ENCODE measurements around a stretch of chr17.

DNA sequence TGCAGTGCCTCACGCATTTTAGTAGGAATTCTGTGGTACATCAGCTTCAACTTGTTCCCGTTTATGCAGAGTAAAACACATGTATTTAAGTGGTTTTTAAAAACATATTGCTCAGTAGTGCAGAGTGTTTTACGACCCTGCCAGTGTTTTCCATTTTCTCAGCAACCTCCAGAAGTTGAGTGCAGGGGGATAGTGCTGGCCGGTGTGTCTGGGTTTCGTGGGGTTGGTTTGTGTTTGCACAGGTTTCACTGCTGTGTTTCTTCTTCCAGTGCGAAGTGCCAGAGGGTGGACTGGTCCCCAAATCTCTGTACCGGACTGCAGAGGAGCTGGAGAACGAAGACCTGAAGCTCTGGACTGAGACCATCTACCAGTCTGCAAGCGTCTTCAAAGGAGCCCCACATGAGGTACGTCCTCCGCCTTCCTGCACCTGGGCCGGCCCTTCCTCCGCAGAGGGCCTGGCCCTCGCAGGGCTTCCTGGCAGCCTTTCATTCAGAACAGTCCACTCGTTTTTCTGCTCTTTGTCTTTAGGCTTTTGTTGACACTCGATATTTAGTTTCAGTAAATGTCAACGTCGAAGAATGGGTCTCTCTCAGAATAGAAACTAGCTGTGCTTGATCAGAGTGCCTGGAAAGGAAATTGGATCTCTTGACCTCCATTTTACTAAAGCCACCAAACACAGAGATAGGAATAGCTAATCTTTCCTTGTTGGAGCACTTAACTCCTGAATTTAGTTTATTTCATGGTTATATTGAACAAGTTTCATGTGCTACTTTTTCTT, 68.5 kb downstream of the SEC14L1 start:
- RAMPAGE, long total RNA, result no peak
- RRBS, result 90% methylated on average over 3 of the region's 18 CpGs

DNA sequence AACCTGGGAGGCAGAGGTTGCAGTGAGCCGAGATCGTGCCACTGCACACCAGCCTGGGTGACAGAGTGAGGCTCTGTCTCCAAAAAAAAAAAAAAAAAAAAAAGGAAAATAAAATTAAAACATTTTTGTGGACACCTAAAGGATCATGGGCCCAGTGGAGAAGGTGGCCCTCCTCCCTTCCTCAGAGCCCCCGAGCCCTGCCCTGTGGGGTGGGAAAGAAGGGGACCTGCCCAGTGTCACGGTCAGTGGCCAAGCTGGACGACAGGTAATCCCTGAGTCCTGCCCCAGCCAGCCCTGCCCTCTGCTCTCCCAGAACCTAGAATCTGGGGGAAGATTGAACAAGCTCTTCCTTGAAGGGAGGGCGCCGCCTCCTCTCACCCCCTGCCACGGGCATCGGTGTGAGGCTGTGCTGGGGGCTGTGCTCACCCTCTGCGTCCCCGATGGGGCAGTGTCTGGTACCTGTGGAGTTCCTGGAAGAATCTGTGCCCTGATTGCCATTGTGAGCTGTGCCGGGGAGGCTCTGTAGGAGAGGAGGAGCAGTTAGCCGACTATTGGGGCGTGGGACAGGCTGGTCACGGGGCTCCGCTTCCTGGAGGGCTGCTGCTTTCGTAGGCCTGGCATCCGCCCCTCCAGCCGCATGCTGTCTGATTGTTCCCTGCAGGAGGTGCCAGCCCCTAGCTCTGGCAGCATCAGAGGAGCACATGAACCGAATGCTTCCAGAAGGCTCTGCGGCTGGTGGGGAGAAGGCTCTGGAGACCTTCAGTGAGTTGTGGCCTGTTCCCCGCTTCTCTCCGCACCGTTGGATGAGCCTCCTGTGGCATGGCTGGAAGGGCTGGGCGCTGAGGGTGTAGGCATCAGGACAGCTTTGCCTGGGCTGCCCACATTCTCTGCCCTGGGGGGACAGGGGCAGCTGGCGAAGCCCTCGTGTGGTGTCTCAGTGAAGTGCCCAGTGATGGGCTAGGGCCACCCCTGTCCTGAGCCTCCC, 53.9 kb upstream of the SEPTIN9 start:
- RAMPAGE, long total RNA, result no peak
- RRBS, result no CpG with 5 or more reads among the region's 27 CpGs

GRCh38 chr17:77318728-77319309, 37.5 kb downstream of the SEPTIN9 start:
- RAMPAGE, long total RNA, result no peak
- RRBS, result no CpG with 5 or more reads among the region's 12 CpGs

- RAMPAGE, long total RNA, result no peak
- RRBS, result no CpG with 5 or more reads among the region's 20 CpGs
These were observed 40.6 kb downstream of the SEPTIN9 start for GRCh38 chr17:77321832-77322390.

DNA sequence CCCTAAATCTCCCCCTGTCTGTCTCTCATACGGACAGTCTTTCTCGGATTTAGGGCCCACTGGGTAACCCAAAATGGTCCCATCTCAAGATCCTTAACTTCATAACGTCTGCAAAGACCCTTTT, 42.7 kb downstream of the SEPTIN9 start:
- RAMPAGE, long total RNA, result no peak
- RRBS, result no CpG with 5 or more reads among the region's 3 CpGs

DNA sequence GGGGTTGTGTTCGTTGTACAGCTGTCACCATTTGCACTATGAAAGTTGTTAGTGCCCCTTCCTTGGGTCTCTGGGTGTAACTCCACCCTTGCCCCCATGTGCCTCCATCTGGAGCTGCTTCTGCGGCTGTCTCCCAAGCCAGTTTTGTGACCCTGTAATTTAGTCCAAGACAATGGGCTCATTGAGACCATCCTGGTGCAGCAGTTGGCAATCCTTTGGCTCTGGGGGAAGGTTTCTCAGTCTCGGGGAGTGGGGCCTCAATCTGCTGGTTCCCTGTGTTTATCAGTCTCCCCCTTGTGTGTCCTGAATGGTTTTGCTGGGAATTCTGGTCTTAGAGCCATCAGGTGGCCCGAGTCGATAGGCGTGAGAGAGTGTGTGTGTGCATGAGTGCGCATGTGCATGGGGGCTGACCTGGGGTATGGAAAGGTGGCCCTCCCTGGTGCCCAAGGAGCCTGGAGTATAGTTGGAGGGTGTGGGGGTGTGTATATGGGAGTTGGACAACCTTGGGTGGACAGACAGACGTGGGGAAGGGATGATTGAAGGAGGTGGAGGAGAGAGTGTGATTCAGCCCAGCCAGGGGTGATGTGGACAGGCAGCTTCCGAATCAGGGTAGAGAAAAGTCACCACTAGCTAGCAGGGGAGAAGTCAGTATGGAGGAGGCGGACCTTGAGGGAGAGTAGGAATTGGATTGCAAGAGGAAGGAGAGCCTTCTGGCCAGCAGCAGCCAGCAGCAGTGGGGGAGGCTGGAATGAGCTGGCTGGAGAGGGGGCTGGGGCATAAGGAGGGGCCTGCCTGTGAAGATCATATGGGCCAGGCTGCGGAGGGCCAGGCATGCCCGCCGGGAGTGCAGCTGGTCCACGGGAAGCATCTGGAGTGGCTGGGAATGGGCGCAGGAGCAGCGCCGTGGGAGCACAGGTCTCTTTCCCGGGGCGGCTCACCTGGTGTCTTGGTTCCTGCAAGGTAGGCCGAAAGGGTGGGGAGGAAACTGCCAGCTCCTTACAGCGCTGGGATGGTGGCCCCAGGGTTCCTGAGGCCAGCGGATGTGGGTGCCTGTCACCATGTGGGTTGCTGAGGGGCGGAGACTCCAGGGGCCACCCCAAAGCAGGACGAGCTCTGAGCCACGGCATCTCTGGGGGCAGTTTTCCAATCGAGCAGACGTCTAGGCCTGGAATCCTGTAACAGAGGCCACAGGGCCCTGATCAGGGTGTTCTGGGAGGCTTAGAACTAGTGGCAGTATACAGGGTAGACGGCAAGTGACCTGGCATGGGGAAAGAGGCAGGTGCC, 94.6 kb downstream of the SEPTIN9 start:
- RAMPAGE, long total RNA, result no peak
- RRBS, result 64% methylated on average over 5 of the region's 28 CpGs

DNA sequence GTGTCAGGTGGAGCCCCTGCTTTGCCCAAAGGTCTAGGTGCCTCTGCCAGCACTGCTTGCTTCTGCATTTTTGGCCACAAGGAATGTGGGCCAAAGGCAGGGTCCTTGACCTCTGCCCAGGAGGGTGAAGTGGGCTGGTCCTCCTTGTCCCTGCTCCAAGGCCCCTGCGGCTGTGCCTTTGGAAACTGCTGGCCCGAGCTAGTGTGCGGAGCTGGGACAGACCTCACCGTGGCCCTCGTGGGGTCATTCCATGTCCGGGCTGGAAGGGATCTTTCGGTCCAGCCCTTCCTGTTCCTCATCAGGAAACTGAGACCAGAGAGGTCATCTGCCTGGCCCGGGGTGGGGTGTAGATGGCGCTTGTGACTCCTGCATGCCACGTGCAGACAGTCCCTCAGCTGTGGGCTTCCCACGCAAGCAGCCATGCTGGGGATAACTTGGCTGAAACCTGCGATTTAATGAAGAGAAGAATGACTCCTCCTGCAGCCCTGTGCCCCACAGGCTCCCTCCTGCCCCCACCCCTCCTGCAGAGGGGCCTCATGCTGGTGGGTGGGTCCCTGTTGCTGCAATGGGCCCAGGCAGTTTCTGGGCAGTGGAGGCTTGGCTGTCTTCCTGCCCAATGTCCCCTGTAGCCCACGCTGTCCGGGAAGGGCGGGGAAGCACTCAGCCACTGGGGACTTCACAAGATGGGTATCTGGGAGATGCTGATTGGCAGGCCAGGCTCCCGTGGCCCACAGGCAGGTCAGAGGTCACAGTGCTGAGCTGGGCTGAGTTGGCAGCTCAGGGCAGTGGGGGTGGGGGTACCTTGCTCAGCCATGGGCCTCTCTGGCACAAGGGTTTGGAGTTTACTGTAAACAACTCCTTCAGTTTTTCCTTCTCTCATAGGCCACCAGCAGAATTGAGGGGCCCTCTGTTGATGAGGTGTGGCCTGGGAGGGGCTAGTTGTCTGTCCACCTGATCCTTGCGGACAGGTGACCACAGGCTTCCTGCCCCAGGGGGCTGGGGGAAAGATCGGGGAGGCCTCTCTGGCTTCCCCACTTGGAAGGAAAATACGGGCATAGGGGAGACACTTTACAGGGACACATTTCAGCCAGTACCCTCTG, 104.8 kb downstream of the SEPTIN9 start:
- RAMPAGE, long total RNA, result no peak
- RRBS, result 21% methylated on average over 3 of the region's 19 CpGs

DNA sequence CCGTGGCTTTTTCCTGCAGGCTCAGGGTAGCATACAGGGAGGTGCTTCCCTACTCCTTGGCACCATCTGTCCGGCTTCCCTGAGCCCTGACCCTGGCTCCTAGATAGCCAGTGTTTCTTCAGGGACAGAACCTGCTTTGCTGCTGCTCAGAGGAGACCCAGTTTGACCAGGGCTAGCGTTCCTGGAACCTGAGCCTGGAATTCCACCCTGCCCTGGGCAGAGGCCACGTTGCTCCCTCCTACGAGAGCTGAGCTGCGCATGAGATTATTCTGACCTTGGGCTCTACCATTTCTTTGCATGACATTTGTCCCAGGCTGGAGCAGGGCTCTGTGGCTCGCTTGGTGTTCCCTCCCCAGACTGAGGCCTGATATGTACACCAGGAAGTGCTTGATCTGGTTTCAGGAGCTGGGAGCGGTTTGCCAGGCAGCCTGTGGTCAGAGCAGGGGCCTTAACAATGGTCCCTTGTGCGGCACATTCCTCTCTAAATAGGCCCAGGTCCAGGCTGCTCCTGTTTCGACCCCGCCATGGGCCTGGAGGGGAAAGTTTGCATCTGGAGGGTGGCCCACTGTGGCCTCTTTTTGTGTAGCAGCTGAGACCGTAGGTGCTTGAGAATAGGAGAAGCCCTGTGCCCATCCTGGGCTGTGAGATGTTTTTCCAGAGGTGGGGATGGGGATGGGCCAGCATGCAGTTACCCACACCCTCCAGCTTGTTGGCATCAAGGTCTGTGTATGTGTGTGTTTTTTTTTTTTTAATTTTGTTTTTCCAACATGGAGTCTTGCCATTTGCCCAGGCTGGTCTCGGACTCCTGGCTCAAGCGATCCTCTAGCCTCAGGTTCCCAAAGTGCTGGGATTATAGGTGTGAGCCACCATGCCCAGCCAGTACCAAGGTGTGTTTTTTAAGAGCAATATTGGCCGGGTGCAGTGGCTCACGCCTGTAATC, 113.3 kb downstream of the SEPTIN9 start:
- RAMPAGE, long total RNA, result no peak
- RRBS, result no CpG with 5 or more reads among the region's 16 CpGs

GRCh38 chr17:77477164-77478050, 196.1 kb downstream of the SEPTIN9 start:
- RAMPAGE, long total RNA, result no peak
- RRBS, result no CpG with 5 or more reads among the region's 31 CpGs

- RAMPAGE, long total RNA, result no peak
These were observed 203.7 kb downstream of the SEPTIN9 start for GRCh38 chr17:77485058-77485318.

DNA sequence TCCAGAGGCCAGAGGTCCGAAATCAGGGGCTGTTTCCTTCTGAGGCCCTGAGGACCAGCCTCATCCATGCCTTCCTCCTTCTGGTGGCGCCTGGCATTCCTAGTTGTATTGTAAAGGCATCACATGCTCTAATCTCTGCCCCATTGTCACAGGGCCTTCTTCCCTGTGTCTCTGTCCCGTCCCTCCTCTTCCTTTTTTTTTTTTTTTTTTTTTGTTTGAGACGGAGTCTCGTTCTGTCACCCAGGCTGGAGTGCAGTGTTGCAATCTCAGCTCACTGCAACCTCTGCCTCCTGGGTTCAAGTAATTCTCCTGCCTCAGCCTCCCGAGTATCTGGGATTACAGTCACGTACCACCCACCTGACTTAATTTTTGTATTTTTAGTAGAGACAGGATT, 212.3 kb downstream of the SEPTIN9 start:
- RAMPAGE, long total RNA, result no peak
- RRBS, result no CpG with 5 or more reads among the region's 7 CpGs

- RAMPAGE, long total RNA, result no peak
- RRBS, result no CpG with 5 or more reads among the region's 46 CpGs
These were observed 217.5 kb downstream of the SEPTIN9 start for GRCh38 chr17:77498381-77499596.

- RAMPAGE, long total RNA, result no peak
- RRBS, result no CpG with 5 or more reads among the region's 4 CpGs
These were observed 269.5 kb downstream of the SEPTIN9 start for GRCh38 chr17:77550775-77551246.

- RAMPAGE, long total RNA, result no peak
- RRBS, result no CpG with 5 or more reads among the region's 8 CpGs
These were observed 292.1 kb upstream of the TNRC6C start for GRCh38 chr17:77666366-77666792.

GRCh38 chr17:77834514-77834876, 124.0 kb upstream of the TNRC6C start:
- RAMPAGE, long total RNA, result no peak
- RRBS, result no CpG with 5 or more reads among the region's 8 CpGs

- RAMPAGE, long total RNA, result no peak
- RRBS, result no CpG with 5 or more reads among the region's 15 CpGs
These were observed 118.7 kb upstream of the TNRC6C start for GRCh38 chr17:77839580-77840439.

DNA sequence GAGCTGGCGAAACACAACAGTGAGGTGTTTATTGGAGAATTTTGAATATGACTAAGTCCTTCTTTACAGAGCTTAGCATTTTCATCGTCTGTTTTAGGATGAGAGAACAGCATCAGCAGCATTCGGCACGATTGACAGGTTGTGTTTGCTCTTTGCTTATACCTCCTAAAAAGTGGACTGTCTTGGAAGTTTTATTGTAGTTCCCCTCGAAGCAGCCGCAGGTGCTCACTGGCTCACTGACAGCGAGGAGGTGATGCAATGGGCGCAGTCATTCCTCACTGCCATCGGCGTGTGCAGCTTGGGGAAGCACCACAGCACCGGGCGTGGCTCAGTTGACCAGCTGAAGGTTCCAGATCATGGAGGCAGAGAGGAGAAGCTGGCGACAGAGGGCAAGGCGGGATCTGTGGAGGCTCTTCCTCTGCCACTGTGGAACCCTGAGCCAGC, 72.2 kb upstream of the TNRC6C start:
- RAMPAGE, long total RNA, result no peak
- RRBS, result no CpG with 5 or more reads among the region's 14 CpGs

- RAMPAGE, long total RNA, result no peak
- RRBS, result no CpG with 5 or more reads among the region's 1 CpG
These were observed 24.4 kb downstream of the TNRC6C start for GRCh38 chr17:77983034-77983272.

GRCh38 chr17:78018257-78018643, 59.7 kb downstream of the TNRC6C start:
- RAMPAGE, long total RNA, result no peak
- RRBS, result no CpG with 5 or more reads among the region's 11 CpGs

GRCh38 chr17:78108848-78109919, 19.4 kb downstream of the TMC6 start:
- RAMPAGE, long total RNA, result no peak
- RRBS, result no CpG with 5 or more reads among the region's 31 CpGs

Data from epithelial cell of proximal tubule (primary cell).